A172 (cell line): ENCODE results near the gene SRP72.

DNA sequence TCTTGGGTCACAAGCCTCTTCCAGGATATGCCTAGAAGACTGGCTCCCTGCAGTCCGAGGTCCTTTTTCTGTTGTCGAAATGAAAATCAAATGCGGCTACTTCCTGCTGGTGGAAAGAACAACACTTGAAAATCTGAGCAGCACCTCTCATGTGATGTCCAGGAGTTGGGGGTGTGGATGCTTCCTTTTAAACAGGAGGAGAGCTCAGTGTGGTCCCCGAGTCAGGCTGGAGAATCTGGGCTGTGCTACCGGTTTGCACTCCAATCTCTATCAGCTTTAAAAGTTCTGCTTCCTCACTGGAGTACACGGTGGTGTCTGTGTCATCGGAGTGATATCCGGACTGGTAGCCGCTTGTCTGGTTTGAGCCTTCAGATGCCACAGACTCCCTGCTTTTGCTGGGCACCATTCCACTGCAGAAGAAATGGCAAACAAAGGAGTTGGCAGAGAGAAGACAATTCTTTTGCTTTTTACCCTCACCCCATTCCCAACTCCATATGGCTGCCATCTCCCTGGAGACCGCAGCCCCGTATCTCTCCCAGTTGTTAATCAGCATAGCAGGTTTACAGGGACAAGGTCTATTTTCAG lies 45.5 kb downstream of the KDR start:
- RAMPAGE, long total RNA: no peak

GRCh38 chr4:55118556-55118839 lies 6.9 kb downstream of the KDR start:
- RAMPAGE, long total RNA: no peak

GRCh38 chr4:55409167-55410098 lies 13.7 kb downstream of the TMEM165 start:
- RAMPAGE, long total RNA: no peak

DNA sequence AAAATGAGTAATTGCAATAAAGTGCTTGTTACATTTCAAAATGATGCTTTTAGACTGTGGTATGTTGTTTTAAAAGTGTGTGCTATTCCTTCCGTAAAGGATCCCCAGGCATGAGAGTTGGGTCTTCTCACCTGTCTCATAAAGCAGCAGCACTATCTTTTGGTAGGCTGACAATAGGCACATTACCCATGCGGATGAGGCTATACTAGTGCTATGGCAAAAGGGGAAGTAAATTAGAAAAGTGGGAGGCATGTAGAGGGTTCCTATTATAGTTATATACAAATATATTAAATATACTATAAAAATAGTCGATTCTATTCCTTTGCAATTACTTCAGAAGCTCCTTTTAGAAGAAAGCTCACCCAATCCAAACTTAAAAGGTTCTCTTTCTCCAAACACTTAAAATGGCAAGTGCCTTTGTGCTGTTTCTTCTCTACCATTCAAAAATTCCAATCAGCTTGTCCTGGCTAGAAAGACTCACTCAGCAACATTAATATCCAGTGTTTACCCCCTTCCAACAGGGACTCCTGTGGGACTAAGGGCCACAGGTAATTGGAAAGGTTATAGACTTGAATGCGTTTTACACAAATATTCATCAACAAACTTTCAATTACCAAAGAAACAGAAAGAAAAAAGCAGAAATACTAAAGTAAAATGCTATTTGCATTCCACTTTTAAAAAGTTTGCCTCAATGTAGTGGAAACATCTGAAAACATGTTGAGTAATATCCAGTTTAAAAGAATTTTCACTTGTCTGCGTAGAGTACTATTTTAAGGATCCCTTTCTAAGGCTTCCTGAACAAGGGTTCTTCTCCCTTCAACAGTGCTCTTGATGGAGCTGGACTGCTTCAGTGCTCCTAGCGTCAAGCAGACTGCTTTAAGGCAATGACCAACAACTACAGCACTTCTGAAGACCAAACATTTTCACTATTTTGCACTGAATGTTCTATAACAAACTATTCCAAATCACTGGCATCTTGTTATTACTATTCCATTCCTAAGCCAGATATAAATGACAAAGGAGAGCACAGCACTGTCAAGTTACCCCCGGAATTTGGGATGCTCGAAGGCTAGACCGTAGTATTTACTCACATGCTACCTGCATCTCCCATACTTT lies 35.7 kb downstream of the TMEM165 start:
- RAMPAGE, long total RNA: no peak

DNA sequence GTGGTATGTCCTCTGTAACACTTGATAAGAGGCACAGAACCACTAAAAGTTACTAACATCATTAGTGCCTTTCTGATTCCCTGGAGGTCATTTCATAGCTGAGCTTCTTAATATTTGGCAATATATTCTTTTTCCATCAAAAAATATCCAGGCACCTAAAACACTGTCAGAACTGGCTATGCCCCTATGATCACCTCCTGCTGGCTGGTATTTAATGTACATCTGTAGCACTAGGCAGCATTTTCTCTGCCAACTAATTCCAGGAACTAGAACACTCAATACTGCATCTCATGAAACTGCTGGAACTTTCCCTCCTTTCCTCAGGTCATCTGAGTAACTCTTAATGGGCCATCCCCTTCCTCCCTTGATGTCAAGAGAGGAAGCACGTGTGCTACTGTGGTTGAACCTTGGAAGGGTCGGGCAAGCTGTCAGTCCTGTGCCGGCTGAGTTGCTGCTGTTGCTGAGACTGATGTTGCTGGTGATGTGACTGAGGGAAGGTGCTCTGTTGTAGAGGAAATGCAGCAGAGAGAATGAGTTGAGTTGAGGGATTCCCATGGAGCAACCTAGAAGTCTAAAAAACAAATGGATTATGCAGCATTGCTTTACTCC lies 39.4 kb downstream of the TMEM165 start:
- RAMPAGE, long total RNA: no peak

GRCh38 chr4:55546245-55546497 lies 538 bp downstream of the CLOCK start:
- RAMPAGE, long total RNA: no peak

GRCh38 chr4:55619073-55619439 lies 17.0 kb downstream of the NMU start:
- RAMPAGE, long total RNA: no peak

GRCh38 chr4:56388088-56388542 lies 824 bp upstream of the AASDH start:
- RAMPAGE, long total RNA: no peak

- RAMPAGE, long total RNA: no peak
Measured at GRCh38 chr4:56460000-56460611, 7.3 kb upstream of the SRP72 start.

- RAMPAGE, long total RNA: no peak
Measured at GRCh38 chr4:56462584-56463192, 4.7 kb upstream of the SRP72 start.

GRCh38 chr4:56467139-56468485 lies at the start of gene SRP72:
TSS of gene SRP72 (plus strand) at chr4:56467617.
- RAMPAGE, long total RNA: start-site peak on the minus strand at chr4:56467529-56467588, 18 and 6 reads in 2 replicates; start-site peak on the plus strand at chr4:56467607-56467632, 753 and 867 reads in 2 replicates

GRCh38 chr4:56544430-56545238 lies 14.2 kb downstream of the THEGL start:
- RAMPAGE, long total RNA: no peak

DNA sequence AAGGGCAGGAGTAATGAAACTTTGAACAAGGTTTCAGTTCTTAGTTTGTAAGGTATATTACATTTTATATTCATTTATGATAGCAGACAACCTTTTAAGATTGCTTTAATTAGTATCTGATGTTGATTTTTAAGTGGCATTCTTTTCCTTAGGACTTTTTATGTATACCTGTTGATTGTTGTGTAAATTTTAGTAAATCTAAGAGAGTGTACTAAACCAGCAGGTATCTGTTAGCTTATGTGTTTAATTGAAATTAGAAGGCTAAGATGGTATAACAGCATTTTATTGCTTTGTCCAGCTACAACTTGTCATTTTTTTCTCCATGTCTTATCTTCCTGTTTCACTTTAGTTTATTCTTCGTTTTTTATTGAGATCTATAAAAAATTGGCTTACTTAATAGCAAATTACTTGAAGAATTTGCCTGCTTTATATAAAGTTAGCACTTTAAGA lies 24.5 kb downstream of the REST start:
- RAMPAGE, long total RNA: no peak

- RAMPAGE, long total RNA: no peak
Measured at GRCh38 chr4:57081209-57082183, 28.7 kb downstream of the IGFBP7 start.

DNA sequence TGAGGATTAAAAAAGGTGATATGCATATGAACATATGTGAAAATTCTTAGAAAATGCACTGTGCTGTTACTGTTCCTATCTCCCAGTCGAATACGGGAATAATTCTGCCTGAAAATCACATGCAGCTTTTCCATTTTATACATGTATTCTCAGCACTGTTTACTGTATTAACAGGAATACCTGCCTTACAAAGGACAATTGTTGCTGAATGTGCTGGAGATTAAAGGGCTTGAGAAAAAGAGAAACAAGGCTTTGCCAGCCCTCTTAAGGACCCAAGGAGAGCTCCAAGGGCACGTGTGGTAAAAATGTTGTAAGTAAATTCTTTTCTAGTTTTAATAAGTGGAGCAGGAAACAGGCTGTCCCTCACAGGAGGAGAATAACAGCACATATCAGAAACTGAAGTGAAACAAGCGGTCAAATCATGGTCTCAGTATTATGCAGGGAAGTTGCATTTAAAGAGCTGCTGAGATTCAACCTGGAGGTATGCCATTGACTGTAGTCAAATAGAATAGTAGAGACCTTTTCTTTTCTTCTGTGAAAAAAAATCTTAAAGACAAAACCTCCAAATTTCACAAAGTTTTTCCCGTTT lies 18.5 kb downstream of the IGFBP7 start:
- RAMPAGE, long total RNA: no peak

- RAMPAGE, long total RNA: no peak
Measured at GRCh38 chr4:57109453-57109888, 714 bp downstream of the IGFBP7 start.

GRCh38 chr4:60794421-60794696 lies 405.8 kb upstream of the ADGRL3 start:
- RAMPAGE, long total RNA: no peak

- RAMPAGE, long total RNA: no peak
Measured at GRCh38 chr4:61767224-61767882, 567.2 kb downstream of the ADGRL3 start.

DNA sequence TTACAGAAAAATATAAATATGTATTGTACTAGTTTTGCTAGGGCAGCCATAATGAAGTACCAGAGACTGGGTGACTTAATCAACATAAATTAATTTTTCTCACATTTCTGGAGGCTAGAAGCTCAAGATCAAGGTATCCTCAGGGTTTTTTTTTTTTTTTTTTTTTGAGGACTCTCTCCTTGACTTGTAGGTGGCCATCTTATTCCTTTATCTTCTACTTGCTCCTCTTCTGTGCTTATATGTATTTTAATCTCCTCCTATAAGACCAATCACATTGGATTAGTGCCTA lies 1095.2 kb downstream of the ADGRL3 start:
- RAMPAGE, long total RNA: no peak

DNA sequence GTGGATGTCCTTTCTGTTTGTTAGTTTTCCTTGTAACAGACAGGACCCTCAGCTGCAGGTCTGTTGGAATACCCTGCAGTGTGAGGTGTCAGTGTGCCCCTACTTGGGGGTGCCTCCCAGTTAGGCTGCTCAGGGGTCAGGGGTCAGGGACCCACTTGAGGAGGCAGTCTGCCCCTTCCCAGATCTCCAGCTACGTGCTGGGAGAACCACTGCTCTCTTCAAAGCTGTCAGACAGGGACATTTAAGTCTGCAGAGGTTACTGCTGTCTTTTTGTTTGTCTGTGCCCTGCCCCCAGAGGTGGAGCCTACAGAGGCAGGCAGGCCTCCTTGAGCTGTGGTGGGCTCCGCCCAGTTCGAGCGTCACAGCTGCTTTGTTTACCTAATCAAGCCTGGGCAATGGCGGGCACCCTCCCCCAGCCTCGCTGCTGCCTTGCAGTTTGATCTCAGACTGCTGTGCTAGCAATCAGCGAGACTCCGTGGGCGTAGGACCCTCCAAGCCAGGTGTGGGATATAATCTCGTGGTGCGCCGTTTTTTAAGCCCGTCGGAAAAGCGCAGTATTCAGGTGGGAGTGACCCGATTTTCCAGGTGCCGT lies 1159.0 kb downstream of the TECRL start:
- RAMPAGE, long total RNA: no peak